Fibroblast of villous mesenchyme (primary cell): ENCODE measurements around the gene TANC1.

GRCh38 chr2:158056952-158057485 lies 44.7 kb upstream of the UPP2 start:
- CAGE, long polyA plus RNA = no peak

DNA sequence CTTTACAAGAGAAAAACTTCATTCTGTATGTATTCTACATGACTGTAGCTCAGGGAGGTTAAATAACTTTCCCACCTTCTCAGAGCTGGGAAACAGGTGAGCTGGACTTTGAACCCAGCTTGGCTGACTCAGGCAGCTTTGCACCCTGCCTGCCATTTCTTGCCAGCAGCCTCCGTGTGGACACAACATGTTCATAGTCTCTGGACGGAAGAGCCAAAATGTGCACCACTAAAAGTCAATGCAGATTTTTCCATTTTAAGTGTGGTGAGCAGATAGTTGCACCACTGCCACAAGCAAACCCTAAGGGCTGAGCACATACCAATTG lies 26.8 kb downstream of the UPP2 start:
- CAGE, long polyA plus RNA = no peak

DNA sequence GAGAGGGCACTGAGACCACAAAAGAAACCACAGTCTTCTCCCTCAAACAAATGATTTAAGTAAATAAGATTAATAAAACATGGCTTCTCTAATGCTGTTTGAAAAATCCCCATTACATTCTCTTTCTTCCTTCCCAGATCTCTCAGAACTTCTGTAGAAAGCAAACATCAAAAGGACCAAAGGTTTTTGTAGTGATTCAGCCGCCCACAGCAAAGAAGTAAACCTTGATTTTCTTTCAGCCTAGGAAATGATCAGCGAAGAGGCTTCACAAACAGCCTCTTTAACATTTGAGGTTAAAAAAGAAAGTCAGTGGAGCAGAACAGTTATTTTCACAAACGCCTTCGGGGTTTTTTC lies 89.5 kb downstream of the UPP2 start:
- CAGE, long polyA plus RNA = no peak

- CAGE, long polyA plus RNA = no peak
Measured at GRCh38 chr2:158457241-158457592, 465 bp downstream of the PKP4 start.

GRCh38 chr2:158620818-158621415 lies 164.2 kb downstream of the PKP4 start:
- CAGE, long polyA plus RNA = no peak

DNA sequence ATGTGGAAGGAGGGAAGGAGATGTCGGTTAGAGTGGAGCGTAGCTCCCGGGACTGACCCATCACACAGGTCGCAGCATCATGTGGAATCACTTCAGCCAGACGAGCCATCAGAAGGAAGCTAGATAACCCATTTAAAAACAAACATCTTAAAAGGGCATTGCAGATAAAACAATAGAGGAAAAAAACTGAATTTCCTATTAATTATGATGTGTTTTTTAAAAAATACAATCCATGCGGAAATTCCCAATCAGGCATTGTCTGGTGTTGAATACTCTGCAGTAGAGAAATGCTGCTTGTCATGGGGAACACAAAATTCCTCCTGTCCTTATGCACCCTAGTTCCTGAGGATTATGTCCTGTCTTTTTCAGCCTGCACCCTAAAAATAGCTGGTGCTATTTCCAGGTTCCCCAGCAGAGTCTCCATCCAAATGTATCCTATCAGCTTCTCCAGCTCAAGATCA lies 77.2 kb upstream of the DAPL1 start:
- CAGE, long polyA plus RNA = no peak

GRCh38 chr2:158967257-158967716 lies 1.2 kb upstream of the TANC1 start:
- CAGE, long polyA plus RNA = no peak

DNA sequence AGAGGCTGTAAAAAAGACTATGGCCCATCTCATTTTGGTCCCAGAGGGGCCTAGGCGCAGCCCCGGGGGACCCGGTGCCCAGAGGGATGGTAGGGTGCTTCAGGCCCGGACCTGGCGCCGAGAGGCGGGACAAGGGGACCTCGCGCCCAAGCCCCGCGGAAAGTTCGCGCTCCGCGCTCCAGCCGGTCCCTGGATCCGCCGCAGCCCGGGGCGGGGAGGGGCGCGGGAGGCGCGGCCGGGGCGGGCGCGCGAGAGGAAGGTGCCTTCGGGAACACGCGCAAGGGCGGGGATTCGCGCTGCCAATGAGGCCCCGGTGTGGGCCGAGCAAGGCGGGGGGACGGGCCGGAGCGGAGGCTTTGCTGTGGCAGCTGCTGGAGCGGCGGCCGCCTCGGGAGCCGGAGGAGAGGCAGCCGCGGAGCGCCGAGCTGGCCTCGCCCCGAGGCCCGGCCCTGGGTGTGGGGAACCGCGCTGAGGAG lies at the start of gene TANC1:
TSS of gene TANC1 (plus strand) at position 353 of the 476 bp plus-strand sequence.
- CAGE, long polyA plus RNA = no peak

- CAGE, long polyA plus RNA = no peak
Measured at GRCh38 chr2:159412268-159412710, 125.8 kb upstream of the WDSUB1 start.

DNA sequence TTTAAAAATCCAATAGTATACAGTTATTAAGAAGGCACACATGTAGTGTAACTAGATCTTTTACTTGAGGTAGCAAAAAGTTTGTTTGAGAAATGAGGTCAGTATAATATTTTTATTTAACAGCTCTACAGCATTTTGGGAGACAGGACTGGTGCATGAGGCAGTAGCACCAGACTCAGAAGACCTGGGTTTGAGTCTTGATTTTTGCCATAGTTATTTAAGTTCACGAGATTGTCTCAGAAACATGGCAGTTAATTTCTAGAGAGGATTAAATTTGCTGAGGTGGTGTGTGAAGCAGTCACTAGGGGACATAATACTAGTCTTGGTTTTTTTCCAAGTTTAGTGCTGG lies 1.3 kb downstream of the MARCHF7 start:
- CAGE, long polyA plus RNA = no peak

GRCh38 chr2:159770279-159771021 lies 27.6 kb downstream of the CD302 start:
- CAGE, long polyA plus RNA = no peak

DNA sequence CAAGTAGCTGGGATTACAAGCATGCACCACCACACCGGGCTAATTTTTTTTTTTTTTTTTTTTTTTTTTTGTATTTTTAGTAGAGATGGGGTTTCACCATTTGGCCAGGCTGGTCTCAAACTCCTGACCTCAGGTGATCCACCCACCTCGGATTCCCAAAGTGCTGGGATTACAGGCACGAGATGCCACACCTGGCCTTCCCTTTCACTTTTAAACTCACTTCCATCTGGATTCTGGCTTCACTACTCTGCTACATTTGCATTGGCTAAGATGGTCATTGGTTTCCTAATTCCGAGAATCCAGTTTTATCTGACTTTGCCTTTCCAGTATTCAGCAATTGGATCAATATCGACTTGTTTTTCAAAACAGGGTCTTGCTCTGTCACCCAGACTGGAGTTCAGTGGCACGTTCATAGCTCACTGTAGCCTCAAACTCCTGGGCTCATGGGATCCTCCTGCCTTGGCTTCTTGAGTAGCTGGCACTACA lies 4.6 kb upstream of the CD302 start:
- CAGE, long polyA plus RNA = no peak

DNA sequence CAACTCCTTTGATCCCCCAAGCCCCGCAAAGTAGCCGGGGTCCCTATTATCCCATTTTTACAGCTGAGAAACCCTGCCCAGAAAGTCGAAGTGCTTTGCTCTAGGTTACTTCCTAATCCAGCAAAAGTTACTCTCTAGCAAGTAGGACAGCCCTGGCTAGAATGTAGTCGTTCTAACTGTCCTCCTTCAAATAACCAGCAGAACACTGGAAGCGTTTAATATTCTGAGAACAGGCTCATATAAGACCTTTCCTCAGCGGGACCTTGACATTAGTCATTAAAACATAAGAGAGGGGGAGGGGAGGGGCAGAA lies 647 bp upstream of the PLA2R1 start:
- CAGE, long polyA plus RNA = no peak

GRCh38 chr2:160205382-160206222 lies 5.5 kb upstream of the ITGB6 start:
- CAGE, long polyA plus RNA = no peak

- CAGE, long polyA plus RNA = no peak
Measured at GRCh38 chr2:160238129-160238936, 38.3 kb upstream of the ITGB6 start.

- CAGE, long polyA plus RNA = no peak
Measured at GRCh38 chr2:160241596-160242388, 41.7 kb upstream of the ITGB6 start.

- CAGE, long polyA plus RNA = no peak
Measured at GRCh38 chr2:160269817-160270036, 69.7 kb upstream of the ITGB6 start.

- CAGE, long polyA plus RNA = no peak
Measured at GRCh38 chr2:160279977-160280310, 79.9 kb upstream of the ITGB6 start.

DNA sequence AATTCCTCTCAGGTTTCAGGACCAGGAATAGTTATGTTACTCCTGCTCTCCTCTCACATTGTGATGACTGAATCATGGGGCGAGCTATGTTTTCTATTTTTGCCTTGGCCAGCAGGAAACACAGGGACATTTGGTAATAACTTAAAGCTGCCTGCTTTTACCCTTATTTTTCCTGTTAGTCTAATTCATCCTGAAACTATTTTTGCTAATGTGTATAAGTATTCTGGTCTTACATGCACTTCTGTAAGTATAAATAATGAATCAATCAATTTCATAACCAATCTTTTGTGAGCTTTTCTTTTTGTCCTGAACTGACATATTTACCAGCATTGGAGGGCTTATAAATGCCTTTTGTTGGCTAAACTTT lies 115.4 kb upstream of the ITGB6 start:
- CAGE, long polyA plus RNA = no peak

DNA sequence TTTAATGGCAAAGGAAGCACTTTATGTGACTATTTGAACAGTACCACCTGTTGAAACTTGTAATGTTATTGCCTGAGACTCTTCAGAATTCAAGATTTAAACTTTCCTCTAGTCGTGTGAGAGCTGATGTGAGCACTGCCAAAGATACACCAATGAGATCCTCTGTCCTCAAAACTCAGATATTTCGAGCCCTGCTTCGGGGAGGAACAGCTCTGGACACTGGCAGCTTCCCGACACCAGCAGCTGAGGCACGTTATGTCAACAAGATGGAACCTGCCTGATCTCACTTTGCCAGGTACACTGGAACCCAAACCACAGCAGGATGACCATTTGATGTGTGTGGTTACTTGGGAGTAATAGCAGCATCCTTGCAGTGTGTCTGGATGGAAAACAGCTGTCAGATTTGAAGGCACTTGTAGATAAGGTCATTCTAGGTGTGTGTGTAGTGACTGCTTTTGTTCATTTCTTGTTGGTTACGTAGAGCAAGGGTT lies 319.9 kb upstream of the RBMS1 start:
- CAGE, long polyA plus RNA = no peak